ENCODE data around the gene EPHA7.

GRCh38 chr6:90294308-90294980 is 2.2 kb downstream of the BACH2 start:
- RRBS: no CpG with 5 or more reads among the region's 19 CpGs
CAGE:
- cytosol, long polyA plus RNA: no peak
- long polyA plus RNA: no peak
- nucleus, long polyA plus RNA: no peak

- RRBS: no CpG with 5 or more reads among the region's 16 CpGs
CAGE:
- cytosol, long polyA plus RNA: no peak
- long polyA plus RNA: no peak
- nucleus, long polyA plus RNA: no peak
Measured at GRCh38 chr6:90403568-90404215, 107.0 kb upstream of the BACH2 start.

GRCh38 chr6:90461322-90461728 is 125.5 kb downstream of the MAP3K7 start:
- RRBS: no CpG with 5 or more reads among the region's 3 CpGs
CAGE:
- cytosol, long polyA plus RNA: no peak
- long polyA plus RNA: no peak
- nucleus, long polyA plus RNA: no peak

GRCh38 chr6:92296601-92296938 is 1122.8 kb downstream of the EPHA7 start:
- RRBS: no CpG with 5 or more reads among the region's 1 CpG
CAGE:
- cytosol, long polyA plus RNA: no peak
- long polyA plus RNA: no peak
- nucleus, long polyA plus RNA: no peak

DNA sequence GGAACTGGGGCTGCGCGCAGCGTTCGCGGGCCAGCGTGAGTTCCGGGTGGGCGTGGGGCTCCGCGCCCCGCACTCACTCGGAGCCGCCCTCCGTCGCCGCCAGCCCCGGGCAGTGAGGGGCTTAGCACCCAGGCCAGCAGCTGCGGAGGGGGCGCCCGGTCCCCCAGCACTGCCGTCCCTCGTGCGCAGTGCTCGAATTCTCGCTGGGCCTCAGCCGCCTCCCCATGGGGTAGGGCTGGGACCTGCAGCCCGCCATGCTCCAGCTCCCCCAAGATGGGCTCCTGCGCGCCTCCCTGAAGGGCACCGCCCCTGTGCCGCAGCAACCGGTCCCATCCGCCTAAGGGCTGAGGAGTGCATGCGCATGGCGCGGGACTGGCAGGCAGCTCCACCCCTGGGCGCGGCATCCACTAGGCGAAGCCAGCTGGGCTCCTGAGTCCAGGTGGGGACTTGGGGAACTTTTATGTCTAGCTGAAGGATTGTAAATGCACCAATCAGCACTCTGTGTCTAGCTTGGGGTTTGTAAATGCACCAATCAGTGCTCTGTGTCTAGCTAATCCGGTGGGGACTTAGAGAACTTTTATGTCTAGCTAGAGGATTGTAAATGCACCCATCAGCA is 695.7 kb downstream of the EPHA7 start:
- RRBS: 92% methylated on average over 11 of the region's 40 CpGs
CAGE:
- cytosol, long polyA plus RNA: no peak
- long polyA plus RNA: no peak
- nucleus, long polyA plus RNA: no peak

- RRBS: no CpG with 5 or more reads among the region's 2 CpGs
CAGE:
- cytosol, long polyA plus RNA: no peak
- long polyA plus RNA: no peak
- nucleus, long polyA plus RNA: no peak
Measured at GRCh38 chr6:92745814-92746215, 673.5 kb downstream of the EPHA7 start.

DNA sequence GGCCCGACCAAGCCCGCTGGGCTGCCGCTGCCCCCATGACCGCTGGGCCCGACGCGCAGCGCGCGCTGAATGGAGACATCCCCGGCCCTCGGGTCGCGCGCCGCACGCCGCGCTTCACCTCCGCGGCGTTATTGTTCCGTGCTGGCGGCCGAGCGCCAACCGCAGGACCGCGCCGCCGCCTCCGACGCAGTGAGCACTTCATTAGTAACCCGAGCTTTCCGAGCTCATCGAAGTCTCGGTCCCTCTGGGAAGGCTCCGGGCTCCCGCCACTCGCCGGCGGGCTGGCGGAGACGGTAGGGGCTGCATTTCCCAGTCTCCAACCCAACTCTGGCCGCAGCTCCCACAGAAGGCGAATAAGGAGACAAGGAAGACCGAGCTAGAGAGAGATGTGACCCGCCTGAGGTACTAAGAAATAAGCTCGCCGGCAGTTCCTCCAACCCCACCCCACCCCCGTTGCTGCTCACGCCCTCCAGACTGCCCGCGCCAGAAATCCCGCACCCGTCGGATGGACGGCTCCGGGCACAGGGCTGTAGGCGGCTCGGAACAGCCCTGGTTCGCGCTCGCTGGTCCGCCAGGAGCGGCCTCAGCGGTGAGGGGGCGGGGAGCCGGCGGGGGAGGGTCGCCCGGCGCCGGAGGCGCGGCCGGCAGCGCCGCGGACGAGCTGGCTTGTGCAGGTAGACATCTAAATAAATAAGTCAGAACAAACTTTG is 686 bp downstream of the EPHA7 start:
- RRBS: 2% methylated on average over 13 of the region's 81 CpGs
CAGE:
- cytosol, long polyA plus RNA: no peak
- long polyA plus RNA: no peak
- nucleus, long polyA plus RNA: no peak

GRCh38 chr6:93419228-93419709 is at the start of gene EPHA7:
Gene EPHA7, minus strand, starts transcription at chr6:93419559.
- RRBS: 1% methylated on average over 8 of the region's 26 CpGs
CAGE:
- cytosol, long polyA plus RNA: no peak
- long polyA plus RNA: no peak
- nucleus, long polyA plus RNA: no peak

GRCh38 chr6:93834804-93835599 is 415.6 kb upstream of the EPHA7 start:
- RRBS: no CpG with 5 or more reads among the region's 22 CpGs
CAGE:
- cytosol, long polyA plus RNA: no peak
- long polyA plus RNA: no peak
- nucleus, long polyA plus RNA: no peak

- RRBS: no CpG with 5 or more reads among the region's 4 CpGs
CAGE:
- cytosol, long polyA plus RNA: no peak
- long polyA plus RNA: no peak
- nucleus, long polyA plus RNA: no peak
Measured at GRCh38 chr6:95551766-95552270, 25.5 kb upstream of the MANEA start.

DNA sequence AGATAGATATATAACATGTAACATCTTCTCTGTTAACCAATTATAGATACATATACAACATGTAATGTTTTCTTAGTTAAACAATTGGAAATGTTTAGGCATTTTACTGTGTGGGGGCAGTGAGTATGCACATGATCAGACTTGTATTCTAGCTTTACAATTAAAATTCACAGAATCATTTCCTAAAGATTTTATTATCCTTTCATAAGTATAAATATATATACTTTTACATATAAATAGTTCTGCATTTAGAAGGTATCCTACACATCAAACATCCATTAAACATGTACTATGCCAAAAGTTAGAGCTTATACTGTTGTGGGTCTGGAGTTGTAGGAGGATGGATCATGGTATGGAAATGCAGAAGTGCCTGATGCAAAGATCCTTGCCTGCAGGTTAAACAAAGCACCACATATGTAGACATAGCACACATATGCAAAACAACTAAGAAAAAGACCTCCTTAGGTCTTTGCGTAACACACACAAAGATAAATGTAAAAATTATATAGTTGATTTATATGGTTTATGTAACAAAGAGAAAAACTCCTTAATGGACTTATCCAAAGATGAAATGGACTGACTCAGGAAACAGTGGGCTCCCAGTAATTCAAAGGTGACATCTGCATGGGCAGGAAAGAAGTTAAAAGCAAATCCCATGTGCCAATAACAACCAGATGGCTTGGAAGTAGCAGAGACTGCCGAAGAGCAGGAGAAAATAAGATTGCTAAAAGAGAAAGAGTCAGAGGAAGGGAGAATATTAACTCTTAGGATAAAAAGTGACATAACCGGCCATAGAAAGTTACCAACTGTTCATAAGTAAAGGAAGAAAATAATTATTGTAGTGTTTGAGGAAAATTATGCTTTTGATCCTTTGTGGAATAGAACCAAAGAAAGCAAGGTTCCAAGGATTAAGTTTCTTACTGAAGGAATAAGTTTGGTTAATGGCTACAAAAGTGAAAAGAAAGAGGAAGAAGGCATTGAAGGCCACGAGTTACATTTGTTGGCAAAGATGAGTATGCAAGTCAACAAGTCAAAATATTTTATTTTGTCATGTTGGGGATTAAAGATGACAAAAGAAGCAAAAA is 55.1 kb downstream of the FHL5 start:
- RRBS: no CpG with 5 or more reads among the region's 4 CpGs
CAGE:
- cytosol, long polyA plus RNA: no peak
- long polyA plus RNA: no peak
- nucleus, long polyA plus RNA: no peak

- RRBS: no CpG with 5 or more reads among the region's 3 CpGs
CAGE:
- cytosol, long polyA plus RNA: no peak
- long polyA plus RNA: no peak
- nucleus, long polyA plus RNA: no peak
Measured at GRCh38 chr6:96926368-96926984, 1.9 kb downstream of the KLHL32 start.

- RRBS: no CpG with 5 or more reads among the region's 1 CpG
CAGE:
- cytosol, long polyA plus RNA: no peak
- long polyA plus RNA: no peak
- nucleus, long polyA plus RNA: no peak
Measured at GRCh38 chr6:97407283-97407528, 124.2 kb upstream of the MMS22L start.

GRCh38 chr6:97668824-97669828 is 386.1 kb upstream of the MMS22L start:
- RRBS: no CpG with 5 or more reads among the region's 24 CpGs
CAGE:
- cytosol, long polyA plus RNA: no peak
- long polyA plus RNA: no peak
- nucleus, long polyA plus RNA: no peak

GRCh38 chr6:98111207-98111456 is 723.2 kb upstream of the POU3F2 start:
- RRBS: no CpG with 5 or more reads among the region's 3 CpGs
CAGE:
- cytosol, long polyA plus RNA: no peak
- long polyA plus RNA: no peak
- nucleus, long polyA plus RNA: no peak

DNA sequence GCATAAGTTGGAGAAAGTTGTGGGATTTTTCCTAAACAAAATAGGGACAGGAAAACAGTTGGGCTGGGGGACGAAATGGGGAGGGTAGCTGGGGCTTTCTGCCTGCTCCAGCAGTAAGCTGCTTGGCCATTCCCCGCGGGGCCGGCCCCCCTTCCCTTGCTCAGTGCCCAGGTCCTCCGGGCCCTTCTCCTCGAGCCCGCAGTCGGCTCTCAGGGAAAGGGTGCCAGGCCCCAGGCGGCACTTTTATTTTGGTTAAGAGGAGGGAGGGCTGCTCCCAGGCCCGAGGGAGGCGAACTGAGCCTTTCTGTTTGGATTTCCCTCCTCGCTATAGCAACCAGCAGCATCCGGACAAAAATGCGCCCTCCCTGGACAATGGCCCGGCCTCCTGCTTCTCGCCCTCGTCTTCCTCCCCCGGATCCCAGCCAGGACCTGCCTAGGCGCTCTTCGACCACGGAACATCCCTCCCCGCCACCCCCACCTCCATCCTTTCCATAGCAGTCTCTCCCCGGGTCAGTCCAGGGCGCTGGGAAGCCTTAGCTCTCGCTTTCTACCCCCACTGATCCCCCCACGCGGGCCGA is 6.7 kb upstream of the POU3F2 start:
- RRBS: 4% methylated on average over 4 of the region's 28 CpGs
CAGE:
- cytosol, long polyA plus RNA: no peak
- long polyA plus RNA: no peak
- nucleus, long polyA plus RNA: no peak

GRCh38 chr6:98946667-98947303 is 961 bp downstream of the FBXL4 start:
- RRBS: no CpG with 5 or more reads among the region's 10 CpGs
CAGE:
- cytosol, long polyA plus RNA: no peak
- long polyA plus RNA: no peak
- nucleus, long polyA plus RNA: no peak

DNA sequence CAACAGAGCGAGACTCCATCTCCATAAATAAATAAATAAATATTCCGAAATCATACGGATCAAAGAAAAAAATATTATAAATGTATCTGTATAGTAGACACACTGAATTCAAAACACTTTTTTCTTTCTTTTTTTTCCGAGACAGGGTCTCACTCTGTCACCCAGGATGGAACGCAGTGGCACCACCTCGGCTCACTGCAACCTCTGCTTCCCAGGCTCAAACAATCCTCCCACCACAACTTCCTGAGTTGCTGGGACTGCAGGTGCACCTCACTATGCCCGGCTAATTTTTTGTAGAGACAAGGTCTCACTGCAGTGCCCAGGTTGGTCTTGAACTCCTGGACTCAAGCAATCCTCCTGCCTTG is 11.4 kb upstream of the COQ3 start:
- RRBS: no CpG with 5 or more reads among the region's 7 CpGs
CAGE:
- cytosol, long polyA plus RNA: no peak
- long polyA plus RNA: no peak
- nucleus, long polyA plus RNA: no peak

DNA sequence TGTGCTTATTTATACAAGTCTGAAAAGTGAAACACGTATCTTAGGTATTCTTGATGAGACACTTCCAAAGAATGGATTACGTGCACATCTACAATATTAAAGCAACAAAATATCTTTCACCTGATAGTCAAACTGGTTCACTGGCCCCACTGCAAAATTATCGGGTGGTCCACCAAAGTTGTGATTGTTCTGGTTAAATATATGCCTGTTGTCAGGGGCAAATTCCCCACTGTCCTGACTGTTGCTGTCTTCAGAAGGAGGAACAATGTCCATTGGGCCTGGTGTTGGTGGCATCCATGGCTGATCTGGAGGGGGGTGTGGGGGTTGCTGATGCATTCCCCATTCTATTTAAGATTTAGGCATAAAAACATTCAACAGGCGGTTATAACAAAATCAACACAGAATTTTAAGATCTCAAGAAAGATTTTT is 14.5 kb downstream of the PNISR start:
- RRBS: no CpG with 5 or more reads among the region's 4 CpGs
CAGE:
- cytosol, long polyA plus RNA: no peak
- long polyA plus RNA: no peak
- nucleus, long polyA plus RNA: no peak

DNA sequence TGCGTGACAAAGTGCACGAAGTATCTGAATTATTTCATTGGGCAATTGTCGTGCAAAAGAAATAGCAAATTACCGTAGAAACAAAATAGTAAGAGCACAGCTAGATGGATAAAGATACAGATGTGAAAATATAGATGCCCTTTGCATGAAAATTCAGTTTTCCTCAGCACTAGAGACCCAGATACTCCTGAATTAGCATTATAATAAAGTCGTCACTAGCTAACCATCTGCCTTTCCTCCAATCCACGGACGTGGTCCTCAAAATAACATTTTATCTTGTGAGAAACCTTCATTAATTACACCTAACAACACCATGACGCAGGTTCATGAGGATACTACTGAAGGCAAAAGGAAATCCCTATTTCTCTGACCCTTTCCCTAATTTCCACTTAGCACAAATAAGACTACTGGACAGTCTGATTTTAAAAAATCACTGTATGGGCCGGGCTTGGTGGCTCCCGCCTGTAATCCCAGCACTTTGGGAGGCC is 1.3 kb upstream of the PNISR start:
- RRBS: no CpG with 5 or more reads among the region's 10 CpGs
CAGE:
- cytosol, long polyA plus RNA: no peak
- long polyA plus RNA: no peak
- nucleus, long polyA plus RNA: no peak

Data from IMR-90 (cell line).